ENCODE measurements around the gene TXNDC11.

DNA sequence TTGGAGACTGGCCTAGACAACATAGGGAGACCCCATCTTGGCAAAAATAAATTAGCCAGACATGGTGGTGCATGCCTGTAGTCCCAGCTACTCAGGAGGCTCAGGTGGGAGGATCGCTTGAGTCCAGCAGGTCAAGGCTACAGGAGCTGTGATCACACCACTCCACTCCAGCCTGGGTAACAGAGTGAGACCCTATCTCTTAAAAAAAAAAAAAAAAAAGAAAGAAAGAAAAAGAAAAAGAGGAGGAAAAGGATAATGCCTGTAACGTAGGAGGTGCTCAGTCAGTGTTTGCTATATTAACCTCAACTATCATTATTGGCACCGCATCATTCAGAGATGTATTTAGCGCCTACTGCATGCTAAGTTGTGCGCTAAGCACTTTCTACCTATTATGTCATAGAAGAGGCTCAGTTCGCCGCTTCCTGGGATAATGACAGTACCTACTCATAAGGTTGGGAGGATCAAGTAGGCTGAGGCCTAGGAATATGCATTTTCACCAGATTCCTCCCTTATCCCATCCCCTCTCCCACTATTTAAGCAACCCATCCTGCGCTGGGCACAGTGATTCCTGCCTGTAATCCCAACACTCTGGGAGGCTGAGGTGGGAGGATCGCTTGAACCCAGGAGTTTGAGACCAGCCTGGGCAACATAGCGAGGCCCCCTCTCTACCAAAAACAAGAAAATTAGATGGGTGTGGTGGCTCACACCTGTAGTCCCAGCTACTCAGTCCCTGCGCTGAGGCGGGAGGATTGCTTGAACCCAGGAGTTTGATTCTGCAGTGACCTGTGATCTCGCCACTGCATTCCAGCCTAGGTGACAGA, 4.8 kb downstream of the SOCS1 start:
- PRO-cap, result no peak
CAGE:
- cytosol, long polyA plus RNA, result no peak
- long polyA plus RNA, result no peak
- nucleus, long polyA plus RNA, result no peak

DNA sequence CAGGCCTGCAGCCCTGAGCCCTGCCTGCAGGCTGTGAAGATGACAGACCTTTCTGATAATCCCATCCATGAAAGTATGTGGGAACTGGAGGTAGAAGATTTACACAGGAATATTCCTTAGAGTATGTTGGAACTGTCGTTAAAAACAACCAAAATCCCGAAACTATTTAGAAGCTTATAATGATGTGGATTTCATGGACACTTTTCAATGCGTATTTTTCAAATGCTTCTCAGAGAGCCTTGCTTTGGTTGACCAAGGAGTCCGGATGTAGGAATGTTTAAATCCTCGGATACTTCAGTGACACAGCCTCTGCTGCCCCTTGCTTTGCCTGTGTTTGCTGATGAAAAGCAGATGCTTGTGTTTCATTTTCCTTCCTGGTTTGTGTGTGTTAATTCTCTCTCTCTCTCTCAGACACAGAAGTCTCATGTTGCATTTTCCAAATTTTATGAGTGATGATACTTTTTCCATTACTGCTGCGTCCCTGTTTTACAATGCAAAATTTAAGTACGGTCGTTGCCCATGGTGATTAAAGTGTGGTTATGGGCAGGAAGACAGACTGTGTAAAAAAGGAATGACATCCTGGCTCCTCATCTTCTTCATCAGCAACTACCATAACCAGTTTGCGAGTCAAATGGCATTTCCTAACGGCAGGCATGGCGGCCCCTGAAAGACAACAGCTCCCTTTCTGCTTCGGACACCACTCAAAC, 5.6 kb downstream of the RMI2 start:
- PRO-cap, result no peak
CAGE:
- cytosol, long polyA plus RNA, result no peak
- long polyA plus RNA, result no peak
- nucleus, long polyA plus RNA, result no peak

DNA sequence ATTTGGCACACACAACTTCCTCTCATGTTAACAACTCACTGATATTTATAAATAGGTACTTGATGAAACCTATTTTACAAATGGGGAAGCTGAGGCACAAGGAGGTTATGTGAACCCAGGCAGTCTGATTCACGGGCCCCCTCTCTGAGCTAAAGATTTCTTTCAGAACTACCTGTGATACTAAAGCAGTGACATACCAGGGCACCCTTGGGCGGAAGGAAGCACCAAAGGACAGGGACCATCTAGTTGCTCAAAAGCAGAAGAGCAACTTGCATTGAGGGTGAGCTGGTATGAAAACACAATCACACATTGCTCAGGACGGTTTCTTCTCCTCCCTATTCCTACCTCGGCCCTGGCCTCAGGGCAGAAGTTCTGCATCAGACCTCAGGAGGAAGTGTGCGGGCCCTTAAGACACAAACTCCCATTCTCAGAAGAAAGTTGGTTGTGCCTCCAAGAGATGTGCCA, 28.8 kb upstream of the ENSG00000188897 start:
- PRO-cap, result no peak
CAGE:
- cytosol, long polyA plus RNA, result no peak
- long polyA plus RNA, result no peak
- nucleus, long polyA plus RNA, result no peak

DNA sequence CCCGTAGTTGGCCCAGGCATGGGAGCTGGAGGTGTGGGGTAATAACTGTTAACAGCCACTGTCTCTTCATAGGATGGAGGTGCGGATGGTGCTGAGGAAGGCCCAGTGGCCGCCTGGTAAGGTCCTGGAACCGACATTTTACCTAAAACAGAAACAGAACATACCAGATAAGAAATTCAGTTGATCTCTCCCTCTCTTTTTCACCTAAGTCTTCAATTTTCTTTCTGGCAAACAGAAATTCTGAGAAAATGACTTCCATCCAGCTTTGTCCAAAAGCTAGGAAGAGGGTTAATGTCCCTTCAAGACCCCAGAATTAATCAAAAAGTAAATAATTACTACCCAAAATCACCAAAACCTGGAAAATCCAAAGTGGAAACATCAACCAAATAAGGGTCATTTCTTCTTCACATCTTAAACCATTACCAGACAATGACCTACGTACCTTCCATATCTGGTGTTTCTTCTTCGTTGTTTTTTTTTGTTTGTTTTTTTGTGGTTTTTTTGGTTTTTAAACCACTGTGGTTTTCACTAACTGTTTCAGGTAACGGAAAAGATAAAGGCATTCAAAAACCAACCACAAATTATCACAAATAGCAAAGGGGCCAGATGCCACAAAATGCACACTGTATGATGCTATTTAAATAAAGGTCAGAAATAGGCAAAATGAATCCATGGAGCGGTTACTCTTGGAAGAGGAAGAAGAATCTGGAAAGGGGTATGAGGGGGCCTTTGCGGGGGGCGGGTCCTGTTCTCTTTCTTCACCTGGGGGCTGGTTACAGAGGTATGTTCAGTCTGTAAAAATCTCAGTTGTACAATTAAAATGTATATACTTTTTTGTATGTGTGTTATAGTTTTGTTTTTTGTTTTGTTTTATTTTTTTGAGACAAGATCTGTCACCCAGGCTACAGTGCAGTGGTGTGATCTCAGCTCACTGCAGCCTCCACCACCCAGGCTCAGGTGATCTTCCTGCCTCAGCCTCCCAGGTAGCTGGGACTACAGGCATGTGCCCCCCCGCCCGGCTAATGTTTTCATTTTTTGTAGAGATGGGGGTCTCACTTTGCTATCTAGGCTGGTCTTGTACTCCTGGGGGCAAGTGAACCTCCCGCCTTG, 29.8 kb downstream of the LITAF start:
- PRO-cap, result no peak
CAGE:
- cytosol, long polyA plus RNA, result no peak
- long polyA plus RNA, result no peak
- nucleus, long polyA plus RNA, result no peak

- PRO-cap, result no peak
CAGE:
- cytosol, long polyA plus RNA, result no peak
- long polyA plus RNA, result no peak
- nucleus, long polyA plus RNA, result no peak
Observed at GRCh38 chr16:11635689-11636967, 32.1 kb upstream of the SNN start.

DNA sequence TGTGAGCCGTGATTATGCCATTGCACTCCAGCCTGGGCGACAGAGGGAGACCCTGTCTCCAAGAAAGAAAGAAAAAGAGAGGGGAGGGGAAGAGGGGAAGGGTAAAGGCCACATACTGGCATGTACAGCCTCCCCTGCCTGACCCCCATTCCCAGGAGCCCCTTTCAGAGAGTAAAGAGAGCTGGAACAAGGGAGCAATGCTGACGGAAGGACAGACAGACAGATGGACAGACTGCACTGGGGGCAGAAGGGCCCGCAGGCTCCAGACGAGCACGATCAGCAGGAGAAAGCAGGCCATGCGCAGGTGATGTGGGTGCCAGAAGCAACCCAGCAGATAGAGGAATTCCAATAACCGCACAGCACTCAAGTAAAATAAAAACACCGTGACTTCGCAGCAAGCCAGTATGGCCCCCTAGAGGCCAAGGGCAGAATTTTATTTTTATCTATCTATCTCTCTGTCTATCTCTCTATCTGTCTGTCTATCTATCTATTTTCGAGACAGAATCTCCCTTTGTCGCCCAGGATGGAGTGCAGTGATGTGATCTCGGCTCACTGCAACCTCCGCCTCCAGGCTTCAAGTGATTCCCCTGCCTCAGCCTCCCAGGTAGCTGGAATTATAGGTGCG, 27.0 kb upstream of the SNN start:
- PRO-cap, result no peak
CAGE:
- cytosol, long polyA plus RNA, result no peak
- long polyA plus RNA, result no peak
- nucleus, long polyA plus RNA, result no peak

DNA sequence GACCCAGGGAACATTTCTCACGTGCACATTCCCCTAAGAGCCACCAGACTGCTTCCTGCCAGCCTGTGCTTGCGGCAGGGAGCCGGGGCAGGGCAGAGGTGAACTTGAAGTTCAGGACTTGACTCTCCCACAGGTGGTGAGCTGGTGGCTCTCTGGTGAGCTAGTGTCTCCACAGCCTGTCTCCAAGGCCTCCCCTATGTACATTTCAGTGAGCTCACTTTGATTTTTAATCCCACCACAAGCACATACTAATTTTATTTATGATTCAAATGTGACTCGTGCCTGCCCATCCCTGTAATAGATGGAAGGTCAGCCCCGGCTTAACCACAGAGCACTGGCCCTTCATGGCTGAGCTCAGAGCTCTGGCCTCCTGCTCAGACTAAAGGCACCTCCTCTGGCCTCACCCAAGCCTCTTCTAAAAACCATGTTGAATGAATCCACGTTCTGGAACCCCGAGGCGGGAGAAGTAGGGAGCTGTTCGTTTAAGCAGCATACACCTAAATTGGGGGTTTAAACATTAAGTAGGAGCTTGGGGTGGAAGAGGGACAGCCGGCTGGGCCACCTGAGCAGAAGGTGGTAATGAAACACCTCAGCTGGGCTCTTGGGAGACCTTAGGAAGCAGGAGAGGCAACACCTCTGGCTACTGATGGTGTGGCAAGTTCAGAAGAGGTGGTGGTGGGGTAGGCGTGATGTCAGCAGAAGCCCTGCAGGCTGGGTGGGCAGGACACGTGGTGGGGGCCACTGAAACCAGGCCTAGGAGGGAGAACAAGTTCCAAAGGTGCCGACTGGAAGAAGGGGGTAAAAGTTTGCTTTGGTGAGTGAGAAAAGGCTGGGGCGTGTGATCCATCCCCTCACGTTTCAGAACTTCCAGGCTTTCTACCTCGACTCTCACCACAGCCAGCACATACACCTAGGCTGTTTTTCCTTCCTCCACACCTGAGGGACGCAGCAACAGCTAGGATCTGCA, 9.5 kb downstream of the SNN start:
- PRO-cap, result no peak
CAGE:
- cytosol, long polyA plus RNA, result no peak
- long polyA plus RNA, result no peak
- nucleus, long polyA plus RNA, result no peak

GRCh38 chr16:11694810-11695452, 26.7 kb downstream of the SNN start:
- PRO-cap, result no peak
CAGE:
- cytosol, long polyA plus RNA, result no peak
- long polyA plus RNA, result no peak
- nucleus, long polyA plus RNA, result no peak

DNA sequence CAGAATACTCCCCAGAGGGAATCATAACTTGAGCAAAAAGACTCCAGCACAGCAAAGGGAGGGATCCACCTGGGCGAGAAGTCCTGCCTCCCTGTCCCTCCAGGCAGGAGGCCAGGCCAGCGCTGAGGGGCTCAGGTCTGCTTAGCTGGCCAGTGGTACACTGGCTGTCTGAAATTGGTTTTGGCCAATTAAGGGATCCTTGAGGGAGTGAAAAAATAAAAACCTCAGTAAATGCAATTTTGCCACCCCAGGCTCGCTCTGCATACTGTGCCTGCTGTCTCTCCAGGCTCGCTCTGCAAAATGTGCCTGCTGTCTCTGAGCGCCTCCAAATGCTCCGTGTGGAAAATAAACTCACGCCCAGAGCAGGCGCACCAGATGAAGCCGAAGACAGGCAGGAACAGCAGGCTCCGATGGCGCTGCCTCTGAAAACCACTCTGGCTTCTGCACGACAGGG, 28.9 kb downstream of the SNN start:
- PRO-cap, result no peak
CAGE:
- cytosol, long polyA plus RNA, result no peak
- long polyA plus RNA, result no peak
- nucleus, long polyA plus RNA, result no peak

DNA sequence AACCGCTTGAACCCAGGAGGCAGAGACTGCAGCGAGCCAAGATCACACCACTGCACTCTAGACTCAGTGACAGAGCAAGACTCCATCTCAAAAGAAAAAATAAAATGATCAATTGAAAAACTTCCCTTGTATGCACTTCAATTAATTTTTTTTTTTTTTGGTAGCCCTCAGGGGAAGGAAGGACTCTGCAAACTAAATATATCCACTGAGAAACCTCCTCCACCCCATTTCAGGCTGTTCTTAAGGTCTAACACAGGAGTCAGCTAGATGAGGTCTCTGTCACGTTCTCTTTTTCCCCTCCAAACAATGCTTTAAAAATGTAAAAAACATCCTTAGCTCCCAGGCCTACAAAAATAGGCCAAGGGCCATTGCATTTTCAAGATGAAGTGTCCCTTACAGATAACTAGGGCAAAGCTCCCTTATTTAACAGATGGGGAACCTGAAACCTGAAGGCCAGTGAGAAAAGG, 32.6 kb downstream of the TXNDC11 start:
- PRO-cap, result no peak
CAGE:
- cytosol, long polyA plus RNA, result no peak
- long polyA plus RNA, result no peak
- nucleus, long polyA plus RNA, result no peak

DNA sequence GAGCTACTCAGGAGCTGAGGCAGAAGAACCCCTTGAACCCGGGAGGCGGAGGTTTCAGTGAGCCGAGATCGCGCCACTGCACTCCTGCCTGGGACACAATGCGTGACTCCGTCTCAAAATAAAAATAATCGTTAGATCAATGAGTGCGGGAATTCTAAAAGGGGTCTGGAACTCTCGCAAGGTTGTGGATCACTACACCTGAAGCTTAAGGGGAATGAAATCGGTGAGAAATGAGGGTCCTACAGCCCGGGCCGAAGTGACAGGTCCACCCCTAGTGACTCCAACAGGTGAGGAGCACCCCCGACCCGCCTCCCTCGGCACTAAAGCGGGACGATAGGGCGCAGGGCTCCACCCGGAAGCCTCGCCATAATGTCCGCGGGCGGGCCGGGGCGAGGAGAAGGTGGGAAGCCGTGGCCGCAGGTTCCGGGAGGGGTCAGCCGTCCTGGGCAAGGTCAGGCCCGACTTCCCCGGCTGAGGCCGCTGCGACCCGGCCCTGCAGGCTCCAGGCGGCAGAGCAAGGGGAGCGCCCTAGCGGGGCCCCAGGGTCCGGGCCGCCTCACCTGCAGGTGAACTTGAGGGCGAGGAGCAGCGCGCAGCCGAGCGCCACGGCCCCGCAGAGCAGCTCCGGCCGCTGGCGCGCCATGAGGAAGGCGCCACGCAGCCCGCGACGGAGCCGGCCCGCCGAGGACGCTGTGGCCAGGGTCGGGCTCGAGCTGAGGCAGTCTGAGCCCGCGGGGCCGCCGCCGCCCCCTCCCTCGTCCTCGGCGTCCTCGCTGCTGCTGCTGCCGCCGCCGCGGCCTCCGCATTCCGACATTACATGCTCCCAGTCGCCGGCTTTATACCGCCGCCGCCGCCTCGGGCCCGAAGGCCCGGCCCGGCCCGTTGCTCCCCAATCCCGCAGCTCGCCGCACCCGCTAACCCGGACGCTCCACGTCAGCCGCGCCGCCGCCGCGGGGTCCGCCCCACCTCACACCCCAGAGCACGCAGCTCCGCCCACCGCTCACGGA, at the start of gene TXNDC11:
Gene TXNDC11 (minus strand): TSS at position 941 of the 1,007 bp plus-strand sequence.
- PRO-cap, result bidirectional peak, plus-strand start outside the sequence, minus-strand start at position 810 of the sequence
CAGE:
- cytosol, long polyA plus RNA, result start-site peak on the minus strand centred at position 894 of the sequence, 131 bp wide, 335 and 981 reads in 2 replicates
- long polyA plus RNA, result start-site peak on the minus strand centred at position 922 of the sequence, 62 bp wide, 60 and 49 reads in 2 replicates
- nucleus, long polyA plus RNA, result start-site peak on the minus strand centred at position 869 of the sequence, 123 bp wide, 139 and 988 reads in 2 replicates

GRCh38 chr16:11750996-11751415, 8.3 kb upstream of the TXNDC11 start:
- PRO-cap, result no peak
CAGE:
- cytosol, long polyA plus RNA, result no peak
- long polyA plus RNA, result no peak
- nucleus, long polyA plus RNA, result no peak

DNA sequence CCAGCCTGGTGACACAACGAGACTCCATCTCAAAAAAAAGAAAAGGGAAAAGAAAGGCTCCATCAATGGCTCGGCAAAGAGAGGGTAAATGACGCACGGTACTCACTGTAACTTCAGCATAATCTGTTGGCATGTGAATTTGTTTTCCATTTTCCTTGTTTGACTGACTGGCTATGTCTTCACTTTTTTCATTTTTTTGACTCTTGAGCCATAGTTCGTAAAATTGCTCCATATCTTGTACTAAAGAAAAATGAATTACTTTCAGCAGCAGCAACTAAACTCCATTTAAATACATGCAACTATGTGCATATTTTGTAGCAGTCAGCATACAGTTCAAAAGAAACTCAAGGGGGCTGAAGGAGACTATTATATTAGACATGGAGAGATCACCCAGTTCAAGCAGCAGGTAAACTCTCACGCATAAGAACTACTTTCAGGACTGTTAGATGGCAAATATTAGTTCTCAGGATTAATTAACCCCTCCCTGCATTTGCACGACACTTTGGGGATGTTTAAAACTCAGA, 13.5 kb upstream of the TXNDC11 start:
- PRO-cap, result no peak
CAGE:
- cytosol, long polyA plus RNA, result no peak
- long polyA plus RNA, result no peak
- nucleus, long polyA plus RNA, result no peak

DNA sequence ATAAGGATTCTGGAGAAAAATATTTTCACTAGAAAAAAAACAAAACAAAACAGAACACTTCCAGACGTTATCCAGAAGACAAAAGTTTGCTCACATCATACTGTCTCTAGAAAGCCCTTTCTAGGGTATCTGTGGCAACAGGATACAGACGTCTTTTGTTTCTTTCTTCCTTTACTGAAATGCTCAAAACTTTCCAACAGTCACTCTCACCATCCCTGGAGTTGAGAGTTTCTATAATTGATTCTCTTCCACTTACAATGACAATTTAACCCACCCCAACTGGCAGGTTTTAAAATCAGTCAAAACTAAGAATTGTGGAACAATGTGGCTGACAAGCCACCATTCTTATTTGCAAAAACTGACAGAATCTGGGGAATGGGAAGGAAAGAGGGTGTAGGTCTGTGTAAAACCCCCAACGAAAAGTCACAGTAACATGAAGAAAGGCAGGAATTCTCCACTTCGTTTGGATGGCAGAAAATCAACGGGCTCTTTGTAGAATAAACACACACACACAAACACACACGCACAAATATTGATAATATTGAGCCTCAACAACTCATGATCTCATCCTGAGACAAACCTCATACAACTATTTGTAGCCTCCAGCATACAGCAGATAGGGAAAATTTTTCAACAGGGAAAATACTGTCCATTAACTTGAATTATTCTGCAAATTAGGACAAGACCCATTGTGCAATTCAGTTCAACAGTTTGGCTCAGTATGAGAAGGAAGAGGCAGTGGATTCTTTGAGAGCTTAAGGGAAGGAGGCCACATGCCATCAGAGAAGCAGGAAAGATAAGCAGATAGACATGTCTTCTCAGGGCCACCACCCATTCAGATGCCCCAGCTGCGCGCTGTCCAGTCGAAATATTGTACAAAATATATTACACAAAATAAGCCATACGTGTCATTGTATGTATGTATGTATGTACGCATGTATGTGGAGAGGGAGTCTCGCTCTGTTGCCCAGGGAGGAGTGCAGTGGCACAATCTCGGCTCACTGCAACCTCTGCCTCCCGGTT, 2.2 kb downstream of the ZC3H7A start:
- PRO-cap, result no peak
CAGE:
- cytosol, long polyA plus RNA, result no peak
- long polyA plus RNA, result no peak
- nucleus, long polyA plus RNA, result no peak

- PRO-cap, result no peak
CAGE:
- cytosol, long polyA plus RNA, result no peak
- long polyA plus RNA, result no peak
- nucleus, long polyA plus RNA, result no peak
Observed at GRCh38 chr16:11839387-11840213, 11.7 kb downstream of the RSL1D1 start.

DNA sequence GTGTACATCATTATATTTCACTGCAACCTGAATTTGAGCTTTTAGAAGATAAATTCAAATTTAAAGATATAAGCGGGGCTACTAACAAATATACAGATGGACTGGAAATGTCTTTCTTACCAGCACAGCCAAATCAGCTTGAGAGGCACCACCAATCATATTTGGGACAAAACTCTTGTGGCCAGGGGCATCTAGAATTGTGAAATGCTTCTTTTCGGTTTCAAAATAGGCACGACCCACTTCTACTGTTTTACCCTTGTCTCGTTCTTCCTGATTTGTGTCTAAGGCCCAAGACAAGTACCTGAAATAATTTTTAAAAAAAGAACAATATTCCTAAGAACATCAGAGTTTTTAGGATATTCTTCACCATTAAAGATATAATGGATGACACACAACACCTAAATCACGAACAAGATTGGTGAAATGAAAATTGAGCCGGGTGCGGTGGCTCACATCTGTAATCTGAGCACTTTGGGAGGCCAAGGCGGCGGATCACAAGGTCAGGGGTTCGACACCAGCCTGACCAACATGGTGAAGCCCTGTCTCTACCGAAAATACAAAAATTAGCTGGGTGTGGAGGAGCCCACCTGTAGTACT, 28.2 kb downstream of the GSPT1 start:
- PRO-cap, result no peak
CAGE:
- cytosol, long polyA plus RNA, result no peak
- long polyA plus RNA, result no peak
- nucleus, long polyA plus RNA, result no peak

GRCh38 chr16:12038486-12039087, 62.1 kb downstream of the SNX29 start:
- PRO-cap, result no peak
CAGE:
- cytosol, long polyA plus RNA, result no peak
- long polyA plus RNA, result no peak
- nucleus, long polyA plus RNA, result no peak

DNA sequence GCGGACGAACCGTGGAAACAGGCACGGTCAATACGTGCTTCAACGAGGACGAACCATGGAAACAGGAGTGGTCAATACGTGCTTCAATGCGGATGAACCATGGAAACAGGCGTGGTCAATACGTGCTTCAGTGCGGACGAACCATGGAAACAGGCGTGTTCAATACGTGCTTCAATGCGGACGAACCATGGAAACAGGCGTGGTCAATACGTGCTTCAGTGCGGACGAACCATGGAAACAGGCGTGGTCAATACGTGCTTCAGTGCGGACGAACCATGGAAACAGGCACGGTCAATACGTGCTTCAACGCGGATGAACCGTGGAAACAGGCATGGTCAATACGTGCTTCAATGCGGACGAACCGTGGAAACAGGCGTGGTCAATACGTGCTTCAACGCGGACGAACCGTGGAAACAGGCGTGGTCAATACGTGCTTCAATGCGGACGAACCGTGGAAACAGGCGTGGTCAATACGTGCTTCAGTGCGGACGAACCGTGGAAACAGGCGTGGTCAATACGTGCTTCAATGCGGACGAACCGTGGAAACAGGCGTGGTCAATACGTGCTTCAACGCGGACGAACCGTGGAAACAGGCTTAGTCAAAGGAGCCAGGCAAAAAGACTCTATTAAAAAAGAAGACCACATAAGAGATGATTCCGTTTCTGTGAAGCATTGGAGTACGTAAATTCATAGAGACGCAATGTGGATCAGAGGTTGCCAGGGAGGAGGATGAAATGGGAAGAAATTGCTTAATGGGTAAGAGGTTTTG, 140.5 kb downstream of the SNX29 start:
- PRO-cap, result no peak
CAGE:
- cytosol, long polyA plus RNA, result no peak
- long polyA plus RNA, result no peak
- nucleus, long polyA plus RNA, result no peak

DNA sequence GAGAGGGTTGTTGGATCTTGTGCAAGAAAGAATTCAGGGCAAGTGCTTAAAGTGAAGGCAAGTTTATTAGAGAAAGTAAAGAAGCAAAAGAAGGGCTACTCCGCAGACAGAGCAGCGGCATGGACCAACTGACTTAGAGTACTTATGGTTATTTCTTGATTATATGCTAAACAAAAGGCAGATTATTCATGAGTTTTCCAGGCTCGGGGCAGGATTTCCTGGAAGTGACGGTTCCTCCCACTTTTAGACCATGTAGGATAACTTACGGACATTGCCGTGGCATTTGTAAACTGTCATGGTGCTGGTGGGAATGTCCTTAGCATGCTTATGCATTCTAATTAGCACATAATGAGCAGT, 164.8 kb downstream of the SNX29 start:
- PRO-cap, result no peak
CAGE:
- cytosol, long polyA plus RNA, result no peak
- long polyA plus RNA, result no peak
- nucleus, long polyA plus RNA, result no peak

DNA sequence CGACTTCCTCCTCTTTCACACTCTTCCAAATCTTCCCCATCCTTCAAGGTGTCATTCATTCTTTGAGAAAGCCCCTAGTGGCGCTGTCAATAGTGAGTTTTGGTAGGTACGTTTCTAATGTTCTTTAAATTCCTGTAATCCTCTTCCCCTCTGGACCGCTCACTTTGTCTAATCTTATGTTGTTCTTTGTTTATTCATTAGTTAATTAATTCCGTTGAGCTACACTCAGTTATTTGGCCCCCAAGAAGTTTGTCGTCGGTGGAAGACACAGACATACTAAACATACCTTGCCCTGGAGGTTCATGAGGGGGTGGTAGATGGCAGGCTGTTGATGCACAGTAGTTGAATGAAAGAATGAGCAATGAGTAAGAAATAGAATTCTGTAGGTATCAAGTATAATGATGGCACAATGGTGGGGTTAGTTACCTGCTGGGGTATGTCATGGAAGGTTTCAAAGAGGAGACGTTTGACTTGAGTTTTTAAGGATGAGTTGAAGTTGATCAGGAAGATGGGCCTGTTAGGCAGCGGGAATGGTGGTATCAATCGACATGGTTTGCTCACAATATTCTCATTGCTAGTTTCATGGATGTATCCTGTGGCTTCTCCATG, 395.8 kb downstream of the SNX29 start:
- PRO-cap, result no peak
CAGE:
- cytosol, long polyA plus RNA, result no peak
- long polyA plus RNA, result no peak
- nucleus, long polyA plus RNA, result no peak